Neuron (in vitro differentiated cells): ENCODE measurements around a stretch of chr19.

DNA sequence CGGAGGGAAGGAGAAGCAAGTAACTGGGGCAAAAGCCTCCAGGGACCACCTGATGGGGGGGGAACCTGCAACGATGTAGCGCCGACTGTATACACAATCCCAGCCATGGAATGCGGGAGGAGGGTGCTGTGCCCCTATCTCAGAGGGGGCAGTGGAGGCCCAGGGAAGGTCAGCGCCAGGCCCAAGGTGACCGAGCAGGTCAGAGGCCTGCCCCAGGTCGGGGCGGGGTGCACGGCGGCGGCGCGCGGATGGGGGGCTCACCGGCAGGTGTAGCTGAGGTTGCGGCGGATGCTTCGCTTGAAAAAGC is 1.1 kb downstream of the NR2F6 start:
- PRO-cap: no peak

DNA sequence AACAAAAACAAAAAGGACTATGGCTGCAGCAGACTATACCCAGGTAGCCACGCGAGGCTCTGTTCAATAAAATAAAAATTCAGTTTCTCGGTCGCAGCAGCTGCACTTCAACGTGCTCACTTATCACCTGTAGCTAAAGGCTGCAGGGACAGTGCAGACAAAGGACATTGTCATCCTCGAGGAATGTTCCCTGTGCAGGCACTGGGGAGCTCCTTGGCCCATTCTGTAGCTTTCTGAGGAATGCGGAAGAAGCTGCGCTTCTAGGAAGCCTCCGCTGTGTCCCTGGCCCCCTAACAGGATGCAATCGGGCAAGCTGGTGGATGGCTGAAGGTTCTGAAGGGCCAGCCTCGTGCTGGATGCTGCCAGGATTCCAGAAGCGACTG is 8.1 kb downstream of the ANO8 start:
- PRO-cap: no peak

- PRO-cap: no peak
Measured at GRCh38 chr19:17341287-17341584, 3.9 kb downstream of the GTPBP3 start.

- PRO-cap: no peak
Measured at GRCh38 chr19:17423180-17423764, 3.4 kb downstream of the MVB12A start.

GRCh38 chr19:17511759-17512536 is 499 bp downstream of the PGLS start:
- PRO-cap: bidirectional peak, plus-strand start at chr19:17511932, minus-strand start at chr19:17511881; bidirectional peak, plus-strand start at chr19:17512332, minus-strand start at chr19:17512161

DNA sequence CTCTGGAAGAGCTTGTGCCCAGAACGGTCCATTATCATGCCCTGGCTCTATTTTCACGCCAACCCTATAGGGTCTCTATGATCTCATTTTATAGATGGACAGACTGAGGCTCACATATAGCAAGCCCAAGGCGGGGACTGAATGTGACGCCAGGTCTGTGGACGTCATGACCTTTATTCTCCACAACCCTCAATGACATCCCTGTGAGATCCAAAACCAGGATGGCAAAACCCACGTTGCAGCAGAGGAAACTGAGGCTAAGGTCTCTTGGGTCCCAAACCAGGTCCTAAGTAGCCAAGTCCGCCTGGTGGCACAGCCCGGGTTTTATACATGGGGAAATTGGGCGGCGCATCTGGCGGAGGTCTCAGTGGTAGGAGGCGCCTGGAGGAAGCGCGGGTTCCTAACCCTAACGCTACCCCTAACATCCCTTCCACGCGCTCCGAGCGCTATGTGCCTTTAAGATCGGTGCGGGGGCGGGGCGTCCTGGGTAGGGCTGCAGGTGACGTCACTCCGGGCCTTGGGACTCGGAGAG is 343 bp upstream of the COLGALT1 start:
- PRO-cap: bidirectional peak, plus-strand start outside the sequence, minus-strand start at position 450 of the sequence

- PRO-cap: no peak
Measured at GRCh38 chr19:17560116-17560670, 4.7 kb downstream of the COLGALT1 start.

DNA sequence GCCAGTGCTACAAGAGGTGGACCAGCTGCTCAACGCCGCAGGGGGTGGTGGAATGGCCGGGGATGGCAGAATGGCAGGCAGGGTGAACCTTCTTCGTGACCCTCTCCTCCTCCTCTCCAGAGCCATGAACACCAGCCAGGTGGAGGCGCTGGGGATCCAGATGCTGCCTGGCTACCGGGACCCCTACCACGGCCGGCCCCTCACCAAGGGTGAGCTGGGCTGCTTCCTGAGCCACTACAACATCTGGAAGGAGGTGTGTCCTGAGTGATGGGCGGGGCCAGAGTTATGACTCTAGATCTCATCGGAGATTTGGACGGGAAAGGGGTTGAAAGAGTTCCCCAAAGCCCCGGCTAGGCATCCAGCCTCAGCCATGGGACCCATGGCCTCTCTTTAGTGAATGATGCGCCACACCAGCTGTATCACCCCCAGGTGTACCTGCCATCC is 22.4 kb downstream of the COLGALT1 start:
- PRO-cap: no peak

DNA sequence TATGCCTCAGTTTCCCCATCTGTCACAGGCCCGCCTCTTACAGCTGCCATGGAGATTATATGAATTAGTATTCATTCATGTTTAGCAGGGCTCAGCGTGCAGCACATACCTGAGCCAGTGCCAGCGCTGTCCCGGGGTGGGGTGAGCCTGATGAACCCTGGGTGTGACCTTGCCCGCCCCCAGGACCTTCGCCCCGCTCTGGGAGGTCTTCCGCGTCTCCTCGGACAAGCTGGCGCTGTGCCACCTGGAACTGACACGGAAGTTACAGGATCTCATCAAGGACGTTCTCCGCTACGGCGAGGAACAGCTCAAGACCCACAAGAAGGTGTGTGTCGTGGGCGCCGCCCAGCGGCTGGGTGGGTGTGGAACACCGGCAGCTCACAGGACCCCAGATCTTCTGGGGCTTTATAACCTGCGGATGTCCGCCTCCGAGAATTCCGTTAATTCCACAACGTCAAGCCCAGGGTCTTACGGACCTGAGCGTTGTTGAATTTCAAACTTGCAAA is 15.3 kb downstream of the FCHO1 start:
- PRO-cap: no peak

- PRO-cap: unidirectional peak, plus-strand start at chr19:17860132
Measured at GRCh38 chr19:17860065-17860408, 327 bp downstream of the RPL18A start.

DNA sequence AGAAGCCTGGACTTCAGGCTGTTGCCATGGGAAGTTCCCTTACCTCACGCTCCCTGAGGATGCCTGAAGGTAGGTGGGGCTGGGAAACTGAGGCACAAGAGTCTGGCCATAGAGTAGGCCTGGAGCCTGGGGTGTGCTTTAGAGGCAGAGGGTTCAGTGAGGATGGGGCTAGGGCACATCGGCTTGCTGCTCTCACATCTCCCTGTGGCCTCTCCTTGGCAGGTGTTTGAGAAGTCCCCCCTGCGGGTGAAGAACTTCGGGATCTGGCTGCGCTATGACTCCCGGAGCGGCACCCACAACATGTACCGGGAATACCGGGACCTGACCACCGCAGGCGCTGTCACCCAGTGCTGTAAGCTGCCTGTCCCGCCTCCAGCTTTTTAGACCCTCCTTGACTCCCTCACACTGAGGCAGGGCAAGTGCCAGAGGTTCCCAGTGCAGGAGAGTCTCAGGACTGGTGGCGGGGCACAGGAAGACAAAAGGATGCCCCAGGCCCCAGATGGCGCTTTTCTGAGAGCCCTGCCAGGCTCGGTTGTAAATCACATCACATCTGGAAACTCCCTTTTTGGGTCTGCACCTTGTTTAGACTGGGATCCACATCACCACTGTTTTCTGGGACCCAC is 2.3 kb downstream of the RPL18A start:
- PRO-cap: no peak

DNA sequence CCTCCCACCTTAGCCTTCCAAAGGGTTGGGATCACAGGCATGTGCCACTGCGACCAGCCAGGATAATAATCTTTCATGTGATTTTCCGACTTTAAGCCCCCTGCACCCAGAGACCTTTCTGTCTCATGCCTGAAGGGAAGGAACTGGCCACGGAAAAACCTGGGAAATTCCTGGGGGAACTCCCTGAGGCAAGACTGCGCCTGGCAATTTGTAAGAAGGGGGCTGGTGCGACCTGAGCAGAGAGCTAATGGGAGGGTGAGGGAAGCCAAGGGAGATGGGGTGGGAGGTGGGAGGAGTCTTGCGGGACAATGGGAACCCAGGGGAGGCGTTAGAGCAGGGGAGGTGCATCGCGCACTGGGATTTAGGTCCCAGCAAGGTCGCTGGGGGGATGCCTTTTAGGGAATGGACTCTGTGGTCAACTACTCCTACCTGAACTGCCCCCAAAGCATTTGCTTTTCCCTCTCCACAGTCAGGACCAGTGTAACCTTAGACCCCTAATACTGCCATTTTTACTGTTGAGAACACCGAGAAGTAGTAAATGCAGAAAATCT is 1.0 kb upstream of the CCDC124 start:
- PRO-cap: bidirectional peak, plus-strand start at position 352 of the sequence, minus-strand start at position 249 of the sequence

DNA sequence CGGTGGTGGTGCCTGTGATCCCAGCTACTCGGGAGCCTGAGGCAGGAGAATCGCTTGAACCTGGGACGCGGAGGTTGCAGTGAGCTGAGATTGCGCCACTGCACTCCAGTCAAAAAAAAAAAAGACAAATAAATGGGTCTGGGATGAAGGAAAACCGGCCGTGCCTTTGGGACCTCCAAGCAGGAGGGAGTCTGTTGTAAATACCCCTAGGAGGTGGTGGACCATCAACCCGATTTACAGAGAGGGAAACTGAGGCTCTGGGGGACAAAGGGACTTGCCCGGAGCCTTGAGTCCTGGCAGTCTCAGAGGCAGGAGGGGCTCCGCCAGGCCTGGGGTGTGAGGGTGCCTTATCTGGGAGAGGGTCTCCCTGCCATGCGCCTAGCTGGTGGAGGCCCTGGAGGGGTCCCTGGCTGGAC is 16.0 kb downstream of the KCNN1 start:
- PRO-cap: no peak

DNA sequence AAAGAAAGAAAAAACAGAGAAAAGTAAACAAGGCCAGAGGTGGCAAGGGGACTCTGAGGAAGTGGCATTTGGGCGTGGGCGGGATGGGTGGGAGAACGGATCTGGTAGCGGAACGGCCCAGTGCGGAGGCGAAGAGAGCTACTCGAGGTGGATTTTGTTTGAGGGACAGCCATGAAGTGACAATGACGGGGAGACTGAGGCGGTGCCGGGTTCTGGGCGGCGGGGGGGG is 7.4 kb upstream of the ARRDC2 start:
- PRO-cap: no peak

GRCh38 chr19:18027114-18027630 is 19.2 kb downstream of the ARRDC2 start:
- PRO-cap: no peak

- PRO-cap: no peak
Measured at GRCh38 chr19:18109332-18109624, 11.7 kb downstream of the MAST3 start.

GRCh38 chr19:18146288-18146581 is 6.7 kb upstream of the PIK3R2 start:
- PRO-cap: no peak

- PRO-cap: bidirectional peak, plus-strand start at chr19:18154172, minus-strand start at chr19:18154129; unidirectional peak, minus-strand start at chr19:18154217
Measured at GRCh38 chr19:18153946-18154701, 1.2 kb downstream of the PIK3R2 start.

- PRO-cap: no peak
Measured at GRCh38 chr19:18179178-18179712, 5.6 kb downstream of the IFI30 start.

DNA sequence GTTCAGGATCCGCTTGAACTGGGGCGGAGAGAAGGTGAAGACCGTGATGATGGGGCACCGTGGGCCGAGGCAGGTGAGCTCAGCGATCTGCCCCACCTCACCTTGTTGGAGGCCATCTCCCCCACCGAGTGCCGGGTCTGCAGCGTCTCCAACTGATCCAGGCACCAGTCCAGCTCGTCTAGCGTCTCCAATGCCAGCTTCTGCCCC is 6.0 kb downstream of the PDE4C start:
- PRO-cap: no peak